ENCODE measurements around a stretch of chr22.

DNA sequence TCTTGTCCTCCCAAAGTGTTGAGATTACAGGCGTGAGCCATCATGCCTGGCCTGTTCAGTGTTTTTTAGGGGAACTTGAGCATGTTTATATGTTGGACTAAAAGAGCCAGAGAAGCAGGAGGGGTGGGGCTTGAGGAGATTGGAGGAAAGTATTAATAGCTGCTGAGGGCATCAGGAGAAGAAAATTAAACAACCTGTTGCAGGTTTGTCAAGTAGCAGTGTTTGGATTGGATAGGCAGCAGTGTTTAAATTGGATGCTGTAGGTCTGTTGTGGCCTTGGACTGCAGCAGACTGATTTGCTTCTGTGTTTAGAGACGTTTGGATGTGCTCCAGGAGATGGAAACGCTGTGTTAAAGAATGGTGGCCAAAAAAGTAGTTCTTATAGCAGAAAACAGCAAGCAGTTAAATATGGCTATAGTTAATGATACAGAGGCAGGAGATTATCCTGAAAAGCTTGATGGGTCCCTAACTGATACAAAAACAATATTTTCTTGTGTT lies 5.7 kb downstream of the EIF3L start:
- RRBS = no CpG with 5 or more reads among the region's 3 CpGs

- RRBS = no CpG with 5 or more reads among the region's 9 CpGs
Measured at GRCh38 chr22:37894962-37895757, 10.9 kb upstream of the MICALL1 start.

- RRBS = 98% methylated on average over 4 of the region's 9 CpGs
Measured at GRCh38 chr22:37936907-37937274, 16.5 kb downstream of the C22orf23 start.

DNA sequence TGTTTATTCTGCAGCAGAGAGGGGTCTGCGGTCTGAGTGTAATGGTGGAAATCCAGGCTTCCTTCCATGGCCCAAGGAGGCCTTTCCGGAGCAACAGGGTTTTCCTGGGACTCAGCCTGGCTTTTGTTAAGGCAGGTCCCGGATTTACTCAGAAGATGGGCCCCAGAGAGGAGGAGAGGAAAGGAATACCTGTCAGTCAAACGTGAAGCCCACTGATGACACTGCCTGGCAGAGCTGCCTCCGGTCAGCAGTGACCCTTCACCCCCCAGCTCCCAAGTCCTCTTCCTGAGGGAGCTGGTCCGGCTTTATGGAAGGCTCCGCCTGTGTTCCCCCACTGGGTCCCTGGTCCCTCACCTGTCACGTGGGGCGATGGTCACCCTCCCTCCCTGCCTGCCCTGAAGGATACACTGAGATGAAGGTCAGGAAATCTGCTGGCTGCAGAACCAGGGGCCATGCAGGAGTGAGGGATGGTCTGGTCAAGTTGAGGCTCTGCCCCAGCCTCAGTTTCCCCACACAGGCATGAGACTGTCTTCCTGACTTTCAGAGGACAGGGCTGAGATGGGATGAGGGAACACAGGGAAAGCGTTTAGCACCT lies 2.9 kb upstream of the SOX10 start:
- RRBS = 87% methylated on average over 3 of the region's 10 CpGs

DNA sequence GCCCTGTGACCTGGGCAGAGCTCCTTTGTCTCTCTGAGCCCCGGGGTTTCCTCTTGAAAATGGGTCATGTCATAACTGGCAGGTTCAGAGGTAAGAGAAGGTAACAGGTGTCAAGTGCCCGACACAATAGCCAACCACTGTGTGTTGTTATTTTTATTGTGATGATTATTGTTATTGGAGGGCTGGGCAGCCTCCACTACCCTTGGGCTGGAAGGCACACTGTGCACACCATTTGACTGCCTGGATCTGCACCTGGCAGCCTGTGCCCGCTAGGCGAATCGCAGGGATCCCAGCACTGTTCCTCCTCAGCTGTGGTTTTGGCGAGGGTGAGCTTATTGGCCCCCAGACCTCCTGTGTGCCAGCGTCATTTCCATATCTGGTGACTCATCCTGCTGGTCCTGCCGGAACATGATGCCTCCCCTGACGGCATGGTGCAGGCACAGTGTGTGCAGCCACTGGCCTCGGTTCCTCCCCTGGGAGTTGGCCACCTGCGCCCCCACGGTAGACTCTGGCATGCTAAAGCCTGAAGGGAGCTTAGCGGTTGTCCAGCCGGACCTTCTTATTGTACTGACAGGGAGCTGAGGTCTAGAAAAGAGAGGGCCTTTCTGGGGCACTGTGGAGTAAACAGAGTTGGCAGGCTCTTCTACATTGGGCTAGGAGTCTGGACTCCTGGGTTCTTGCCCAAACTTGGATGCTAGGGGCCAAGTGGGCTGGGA lies 15.5 kb upstream of the SOX10 start:
- RRBS = no CpG with 5 or more reads among the region's 14 CpGs

DNA sequence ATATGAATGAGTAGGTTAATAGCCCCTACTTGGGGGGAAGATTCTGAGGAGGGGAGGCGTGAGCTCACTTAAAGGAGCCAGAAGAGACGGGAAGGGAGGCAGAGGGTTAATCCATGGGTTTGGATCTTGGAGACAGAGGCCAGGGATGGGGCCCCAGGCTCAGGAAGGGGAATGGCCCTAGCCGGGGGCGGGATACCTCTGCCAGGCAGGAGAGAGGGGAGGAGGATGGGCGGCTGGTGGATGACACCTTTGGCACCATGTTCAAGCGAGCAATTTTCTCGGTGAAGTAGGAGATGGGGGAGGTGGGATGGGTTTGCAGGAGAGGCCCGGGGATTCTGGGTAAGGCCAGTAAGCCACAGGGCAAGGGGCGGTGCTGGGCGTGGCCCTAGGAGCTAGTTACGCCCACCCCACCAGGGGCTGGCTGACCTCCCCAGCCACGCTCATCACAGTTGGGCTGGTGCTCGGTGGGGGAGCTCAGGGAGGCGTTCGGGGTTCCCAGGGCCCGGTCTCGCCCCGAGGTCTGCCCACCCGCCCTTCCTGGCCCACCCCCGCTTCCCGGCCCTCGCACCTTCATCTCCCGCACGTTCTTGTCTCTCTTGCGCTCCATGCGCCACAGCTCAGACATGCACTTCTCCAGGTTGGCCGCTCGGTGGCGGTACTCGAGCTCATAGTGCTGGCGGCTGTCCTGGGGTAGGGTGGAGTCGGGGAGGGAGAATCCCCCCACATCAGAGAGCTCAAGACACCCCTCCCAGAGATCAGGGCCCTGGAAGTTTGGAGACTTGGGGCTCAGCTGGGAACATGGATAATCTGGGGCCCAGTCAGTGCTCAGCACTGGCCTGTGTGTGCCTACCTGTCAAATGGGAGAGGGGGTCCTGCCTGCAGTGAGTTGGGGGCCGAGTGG lies 12.7 kb downstream of the BAIAP2L2 start:
- RRBS = no CpG with 5 or more reads among the region's 33 CpGs

DNA sequence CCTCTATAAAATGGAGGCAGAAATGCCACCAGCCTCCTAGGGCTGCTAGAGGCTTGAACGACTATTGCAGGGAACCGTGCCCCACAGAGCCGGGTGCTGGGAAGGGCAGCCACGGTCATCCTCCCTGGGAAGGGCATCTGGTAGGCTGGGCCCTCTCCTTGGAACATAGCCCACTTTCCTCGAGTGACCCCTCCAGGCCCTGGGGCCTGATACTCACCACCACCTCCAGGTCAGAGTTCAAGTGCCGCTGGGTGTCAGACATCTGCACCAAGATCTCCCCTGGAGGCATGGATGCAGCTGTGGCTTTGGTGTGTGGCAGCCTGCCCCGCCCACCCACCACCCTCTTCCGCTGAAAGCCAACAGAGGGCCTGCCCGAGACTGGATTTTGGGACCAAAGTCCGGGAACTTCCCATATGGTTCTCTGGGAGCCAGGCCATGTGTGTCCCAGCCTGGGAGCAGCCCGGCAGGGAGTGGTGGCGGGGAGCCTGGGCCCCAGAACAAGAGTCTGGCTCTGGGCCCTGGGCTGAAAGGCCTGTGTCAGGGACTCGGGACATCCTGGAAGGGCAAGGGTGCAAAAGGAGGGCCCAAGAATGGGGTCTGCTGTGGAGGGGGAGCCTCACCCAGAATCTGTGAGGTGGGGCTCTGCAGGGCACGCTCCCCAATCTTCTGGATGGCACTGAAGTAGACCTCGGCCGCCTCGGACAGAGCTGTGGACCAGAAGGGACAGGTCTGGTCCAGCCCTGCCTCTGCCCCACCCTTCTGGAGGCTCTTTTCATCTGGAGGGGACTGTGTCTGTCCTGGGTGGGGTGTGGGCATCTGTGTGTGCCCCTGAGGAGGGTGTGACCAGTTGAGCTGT lies 2.6 kb downstream of the BAIAP2L2 start:
- RRBS = 90% methylated on average over 2 of the region's 17 CpGs

DNA sequence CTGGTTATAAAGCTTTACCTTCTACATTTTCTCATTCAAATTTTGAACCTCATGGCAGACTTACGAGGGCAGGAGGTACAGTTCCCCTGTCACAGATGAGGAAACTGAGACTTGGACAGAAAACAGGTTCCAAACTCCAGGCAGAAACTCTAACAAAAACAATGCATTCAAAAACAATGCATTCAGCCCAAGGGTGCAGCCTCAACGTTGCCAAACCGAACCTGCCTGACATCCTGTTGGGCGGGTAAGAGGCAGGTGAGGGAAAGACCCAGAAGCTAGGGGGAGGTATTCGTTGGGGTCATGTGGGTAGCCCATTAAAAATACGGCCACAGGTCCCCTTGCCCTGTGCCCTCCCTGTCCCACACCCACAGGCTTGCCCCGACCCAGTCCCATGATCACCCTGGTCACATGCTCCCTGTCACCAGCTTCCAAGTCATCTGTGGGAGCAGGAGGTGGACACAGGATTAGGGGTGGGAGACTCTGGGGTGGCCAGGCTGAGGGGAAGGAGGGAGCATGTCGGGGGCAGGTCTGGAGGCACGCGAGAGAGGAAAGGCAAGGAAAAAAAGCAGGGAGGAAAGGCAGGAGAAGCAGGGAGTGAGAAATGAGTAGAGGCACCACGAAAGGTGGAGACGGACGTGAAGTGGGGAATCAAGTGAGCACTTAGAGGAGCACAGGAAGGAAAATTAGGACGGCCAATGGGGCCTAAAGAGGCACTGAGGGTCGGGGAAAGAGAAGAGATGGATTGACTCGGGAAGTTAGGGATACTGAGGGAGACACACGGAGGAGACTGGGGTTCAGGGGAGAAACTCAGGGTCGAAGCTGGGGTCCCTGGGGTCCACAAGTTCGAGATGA lies 693 bp downstream of the PLA2G6 start:
- RRBS = no CpG with 5 or more reads among the region's 19 CpGs

- RRBS = no CpG with 5 or more reads among the region's 5 CpGs
Measured at GRCh38 chr22:38205847-38206349, 4.1 kb downstream of the MAFF start.

DNA sequence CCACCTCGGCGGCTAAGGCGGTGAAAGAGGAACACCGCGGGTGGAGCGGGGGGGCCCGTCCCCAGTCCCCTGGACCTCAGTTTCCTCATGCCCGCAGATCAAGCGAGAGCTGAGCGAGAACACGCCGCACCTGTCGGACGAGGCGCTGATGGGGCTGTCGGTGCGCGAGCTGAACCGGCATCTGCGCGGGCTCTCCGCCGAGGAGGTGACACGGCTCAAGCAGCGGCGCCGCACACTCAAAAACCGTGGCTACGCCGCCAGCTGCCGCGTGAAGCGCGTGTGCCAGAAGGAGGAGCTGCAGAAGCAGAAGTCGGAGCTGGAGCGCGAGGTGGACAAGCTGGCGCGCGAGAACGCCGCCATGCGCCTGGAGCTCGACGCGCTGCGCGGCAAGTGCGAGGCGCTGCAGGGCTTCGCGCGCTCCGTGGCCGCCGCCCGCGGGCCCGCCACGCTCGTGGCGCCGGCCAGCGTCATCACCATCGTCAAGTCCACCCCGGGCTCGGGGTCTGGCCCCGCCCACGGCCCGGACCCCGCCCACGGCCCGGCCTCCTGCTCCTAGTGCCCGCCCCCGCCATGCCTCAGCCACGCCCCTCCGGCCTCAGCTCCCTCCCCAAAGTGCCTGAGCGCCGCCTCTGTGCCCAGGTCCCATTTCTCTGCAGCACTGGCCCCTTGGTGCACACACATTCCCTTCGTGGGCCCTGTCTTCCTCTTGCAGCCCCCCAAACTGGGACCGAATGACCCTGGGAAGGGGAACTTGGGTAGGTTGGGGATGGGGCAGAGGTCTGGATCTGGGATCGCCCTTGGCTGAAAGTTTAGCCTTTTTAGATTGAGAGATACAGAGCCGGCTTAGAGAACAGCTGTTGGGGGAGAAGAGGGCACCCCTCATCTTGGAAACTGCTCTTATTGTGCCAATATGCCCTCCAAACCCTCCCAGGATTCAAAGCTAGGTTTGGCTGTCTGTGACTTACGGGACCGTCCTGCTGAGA lies 12.8 kb downstream of the MAFF start:
- RRBS = under 1% methylated on average over 4 of the region's 85 CpGs

GRCh38 chr22:38228494-38229434 lies 27.0 kb downstream of the MAFF start:
- RRBS = no CpG with 5 or more reads among the region's 14 CpGs

DNA sequence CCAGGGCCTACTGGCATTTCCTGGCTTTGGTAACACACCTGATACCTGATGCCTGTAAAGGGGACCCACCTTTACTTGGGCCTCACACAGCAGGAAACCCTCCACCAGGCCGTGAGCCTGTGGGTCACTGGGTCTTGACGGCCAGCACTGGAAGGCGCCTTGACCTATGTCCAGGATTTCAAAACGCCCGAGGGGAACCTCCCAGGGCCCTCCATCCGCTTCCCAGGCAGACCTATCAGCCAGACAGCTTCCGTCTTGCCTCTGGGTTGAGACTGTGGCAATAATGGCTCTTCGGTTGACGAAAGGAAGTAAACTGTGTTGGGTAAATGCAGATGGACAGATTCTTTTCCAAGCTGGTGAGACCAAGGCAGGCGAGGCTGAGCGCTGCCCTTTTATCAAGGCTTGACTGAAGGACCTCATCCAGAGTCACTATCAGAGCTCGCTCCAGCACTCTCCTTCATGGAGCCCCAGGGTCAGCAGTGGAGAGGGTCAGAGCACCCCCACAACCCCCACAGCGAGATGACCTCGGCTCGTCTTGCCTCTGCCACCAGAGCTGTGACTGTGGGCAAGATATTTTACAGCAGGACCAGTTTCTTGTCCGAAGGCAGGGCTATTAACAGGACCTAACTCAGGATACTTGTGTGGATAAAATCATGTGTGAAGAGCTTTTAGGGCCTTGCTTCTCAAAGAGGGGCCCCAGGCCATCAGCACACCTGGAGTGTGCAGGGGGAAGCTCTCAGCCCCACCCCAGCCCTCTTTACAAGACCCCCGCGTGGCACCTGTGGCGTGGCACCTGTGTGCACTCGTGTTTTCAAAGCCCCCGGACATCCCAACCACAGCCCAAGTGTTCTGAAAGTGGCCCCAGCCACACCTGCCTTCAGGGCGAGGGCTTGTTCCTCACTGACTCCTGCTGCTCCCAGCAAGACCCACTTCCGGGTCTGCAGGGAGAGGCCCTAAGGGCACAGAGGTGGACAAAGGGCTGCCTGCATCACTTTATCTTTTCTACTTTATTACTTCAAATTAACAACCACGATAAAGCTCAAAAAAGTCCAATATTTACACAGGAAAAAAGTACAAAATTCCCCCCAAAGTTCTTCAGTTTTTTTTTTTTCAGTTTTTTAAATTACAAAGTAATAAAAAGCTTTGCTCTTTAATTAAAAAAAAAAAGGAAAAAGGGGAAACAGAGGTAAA lies 17.3 kb upstream of the TMEM184B start:
- RRBS = no CpG with 5 or more reads among the region's 24 CpGs

DNA sequence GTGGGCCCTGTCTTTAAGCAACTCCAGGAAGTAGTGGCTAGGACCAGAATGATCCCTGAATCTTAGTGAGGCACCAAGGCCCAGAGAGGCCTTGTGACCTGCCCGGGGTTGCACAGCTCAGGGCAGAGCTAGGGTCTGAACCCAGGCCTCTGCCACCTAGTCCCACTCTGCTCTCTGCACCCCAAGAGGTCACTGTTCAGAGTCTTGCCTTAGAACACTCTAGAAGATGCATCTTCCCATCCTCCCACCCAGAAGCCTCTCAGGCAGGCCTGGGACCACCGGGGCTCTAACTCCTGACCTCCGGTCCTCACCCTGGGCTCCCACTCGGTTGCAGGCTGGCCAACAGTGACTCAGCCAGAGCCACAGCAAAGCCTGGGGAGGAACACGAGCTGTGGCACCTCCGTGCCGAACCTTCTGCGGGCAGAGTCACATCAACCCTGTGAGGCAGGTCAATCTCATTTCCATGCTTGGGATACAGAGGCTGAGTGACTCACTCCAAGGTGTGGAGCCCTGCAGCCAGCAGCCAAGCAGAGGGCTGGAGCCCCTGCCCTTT lies 21.6 kb downstream of the CSNK1E start:
- RRBS = no CpG with 5 or more reads among the region's 8 CpGs

DNA sequence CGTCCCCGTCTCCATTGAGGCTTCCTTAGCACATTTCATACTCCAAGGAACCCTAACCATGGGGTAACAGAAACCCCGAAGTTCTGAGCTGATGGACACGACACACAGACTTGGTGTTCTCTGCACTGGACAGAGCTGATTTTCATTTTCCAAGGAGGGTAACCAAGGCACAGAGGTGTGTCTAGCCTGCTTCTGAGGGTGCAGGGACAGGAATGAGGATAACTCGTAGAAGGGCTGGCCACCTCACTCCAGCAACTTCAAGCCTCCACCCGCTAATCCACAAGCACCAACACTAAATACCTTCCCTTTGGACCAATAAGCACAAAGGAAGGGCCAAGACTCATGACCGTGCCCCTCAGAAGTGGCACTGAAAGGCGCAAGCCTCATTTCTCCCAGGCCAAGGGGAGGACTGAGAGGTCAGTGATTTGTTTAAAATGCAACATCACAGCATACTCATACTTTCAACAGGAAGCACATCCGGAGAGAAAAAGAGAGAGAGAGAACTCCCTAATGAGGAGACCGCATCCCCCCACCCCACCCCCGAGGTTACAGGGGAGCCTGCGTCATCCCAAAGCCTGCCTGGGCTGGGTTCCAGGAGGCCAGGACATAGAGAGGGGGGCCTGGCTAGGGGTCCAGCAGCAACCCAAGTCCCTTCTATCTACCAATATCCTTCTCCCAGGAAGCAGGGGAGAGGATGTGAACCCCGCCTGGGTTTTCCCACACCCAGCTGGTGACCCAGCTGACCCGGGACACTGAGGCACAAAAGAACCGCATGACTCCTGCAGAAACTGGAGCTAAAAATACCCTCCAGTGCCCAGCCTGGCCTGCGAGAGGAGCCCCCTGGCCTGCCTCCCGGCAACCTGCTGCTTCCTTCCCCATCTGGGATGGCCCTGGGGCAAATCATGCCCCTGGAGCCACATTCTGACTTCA lies 3.9 kb downstream of the CSNK1E start:
- RRBS = no CpG with 5 or more reads among the region's 17 CpGs

DNA sequence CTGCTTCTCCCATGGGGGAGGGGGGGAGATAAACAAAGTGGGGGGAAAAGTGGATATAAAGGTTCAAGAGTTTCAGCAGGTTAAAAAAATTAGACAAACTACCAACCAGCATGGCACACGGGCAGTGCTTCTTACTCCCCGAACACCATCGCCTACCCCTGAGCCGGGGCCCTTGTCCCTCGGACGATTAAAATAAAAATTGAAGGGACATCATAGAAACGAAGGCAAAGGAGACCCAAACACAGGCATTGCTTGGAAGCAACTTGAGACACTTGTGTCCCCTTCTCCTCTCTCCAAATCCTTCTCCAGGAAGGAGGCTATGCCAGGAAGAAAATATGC lies 1.2 kb downstream of the CSNK1E start:
- RRBS = no CpG with 5 or more reads among the region's 7 CpGs

GRCh38 chr22:38317653-38318000 lies 394 bp upstream of the CSNK1E start:
- RRBS = no CpG with 5 or more reads among the region's 13 CpGs

- RRBS = no CpG with 5 or more reads among the region's 14 CpGs
Measured at GRCh38 chr22:38396317-38397041, 58.5 kb downstream of the KCNJ4 start.

GRCh38 chr22:38468363-38468814 lies 493 bp downstream of the KDELR3 start:
- RRBS = no CpG with 5 or more reads among the region's 14 CpGs

DNA sequence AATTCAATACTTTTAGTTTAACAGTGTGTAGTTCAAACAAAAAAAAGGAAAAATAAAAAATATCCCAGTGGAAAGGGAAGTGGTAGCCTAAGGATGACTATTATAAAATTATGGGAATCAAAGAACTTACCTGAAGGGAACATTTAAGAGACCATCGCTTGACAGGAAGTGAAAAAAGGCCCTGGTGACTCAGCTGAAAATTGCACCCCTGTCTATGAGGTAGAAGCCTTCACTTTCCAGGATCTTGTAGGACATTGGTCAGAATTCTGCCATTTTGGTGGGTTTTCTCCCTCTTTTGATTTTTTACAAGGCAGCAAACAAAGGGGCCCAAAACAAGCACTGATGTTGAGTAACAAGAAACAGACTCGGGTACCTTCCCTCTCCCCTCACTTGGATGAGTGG lies 15.7 kb downstream of the DDX17 start:
- RRBS = no CpG with 5 or more reads among the region's 2 CpGs

DNA sequence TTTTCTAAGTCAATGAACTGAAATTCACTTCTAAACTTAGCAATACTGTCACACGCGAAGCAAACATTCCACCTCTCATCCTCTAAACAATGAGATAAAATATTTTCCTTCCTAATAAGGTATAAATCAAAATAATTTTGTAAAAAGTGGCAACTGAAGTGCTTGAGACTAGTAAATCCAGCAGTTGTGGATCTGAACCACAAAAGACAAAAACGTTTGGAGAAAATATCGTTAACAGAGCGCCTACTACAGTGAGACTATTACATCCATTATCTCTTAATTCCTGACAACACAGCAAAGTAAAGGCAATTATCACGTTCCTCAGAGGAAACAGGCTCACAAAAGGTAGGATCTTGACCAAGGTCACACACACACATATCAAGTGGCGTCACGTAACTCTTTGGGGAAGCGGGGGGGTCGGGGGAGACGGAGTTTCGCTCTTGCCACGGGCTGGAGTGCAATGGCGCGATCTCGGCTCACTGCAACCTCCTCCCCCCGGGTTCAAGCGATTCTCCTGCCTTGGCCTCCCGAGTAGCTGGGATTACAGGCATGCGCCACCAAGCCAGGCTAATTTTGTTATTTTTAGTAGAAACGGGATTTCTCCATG lies 1.5 kb downstream of the DDX17 start:
- RRBS = no CpG with 5 or more reads among the region's 21 CpGs

Data from GM12891 (cell line).